Right atrium auricular region (tissue), 2 donors: ENCODE data around the genes VAMP4, METTL13 and TNFSF4.

GRCh38 chr1:171741690-171742288, at the start of gene VAMP4:
Gene VAMP4 (minus strand): TSS chr1:171742065.
- PRO-cap = bidirectional peak, plus-strand start at chr1:171742156, minus-strand start at chr1:171742065
- RAMPAGE, long total RNA, 2 experiments = start-site peak on the minus strand in 2 of 2 experiments, at chr1:171741943-171742049 at its widest, 27 to 100 reads per replicate

DNA sequence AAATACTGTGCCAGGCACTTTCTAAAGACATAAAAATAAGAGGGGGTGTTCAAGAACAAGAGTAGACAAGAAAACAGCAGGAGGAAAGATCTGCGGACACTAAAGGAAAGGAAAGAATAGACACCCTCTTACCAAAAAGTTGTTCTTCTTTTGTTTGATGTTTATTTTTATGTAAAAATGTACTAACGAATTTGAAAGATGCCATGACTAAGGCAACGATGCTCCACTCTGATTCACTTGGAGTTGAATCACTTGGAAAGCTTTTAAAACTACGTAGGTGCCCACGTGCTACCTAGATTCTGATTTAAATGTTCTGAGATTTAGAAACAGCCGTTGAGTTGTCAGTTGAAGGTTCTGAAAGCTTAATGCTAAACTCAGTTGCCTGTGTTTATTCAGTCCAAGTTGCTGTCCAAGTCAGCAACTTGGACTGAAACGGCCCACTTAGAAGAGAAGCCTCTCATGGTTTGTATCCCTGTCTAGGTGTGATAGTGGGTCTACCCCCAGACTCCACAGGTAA, 1.2 kb upstream of the VAMP4 start:
- PRO-cap = bidirectional peak, plus-strand start at position 333 of the sequence, minus-strand start at position 230 of the sequence
- RAMPAGE, long total RNA, 2 experiments = no peak in any of the 2 experiments

- PRO-cap = no peak
- RAMPAGE, long total RNA, 2 experiments = no peak in any of the 2 experiments
Observed at GRCh38 chr1:171762199-171762682, 19.2 kb upstream of the METTL13 start.

DNA sequence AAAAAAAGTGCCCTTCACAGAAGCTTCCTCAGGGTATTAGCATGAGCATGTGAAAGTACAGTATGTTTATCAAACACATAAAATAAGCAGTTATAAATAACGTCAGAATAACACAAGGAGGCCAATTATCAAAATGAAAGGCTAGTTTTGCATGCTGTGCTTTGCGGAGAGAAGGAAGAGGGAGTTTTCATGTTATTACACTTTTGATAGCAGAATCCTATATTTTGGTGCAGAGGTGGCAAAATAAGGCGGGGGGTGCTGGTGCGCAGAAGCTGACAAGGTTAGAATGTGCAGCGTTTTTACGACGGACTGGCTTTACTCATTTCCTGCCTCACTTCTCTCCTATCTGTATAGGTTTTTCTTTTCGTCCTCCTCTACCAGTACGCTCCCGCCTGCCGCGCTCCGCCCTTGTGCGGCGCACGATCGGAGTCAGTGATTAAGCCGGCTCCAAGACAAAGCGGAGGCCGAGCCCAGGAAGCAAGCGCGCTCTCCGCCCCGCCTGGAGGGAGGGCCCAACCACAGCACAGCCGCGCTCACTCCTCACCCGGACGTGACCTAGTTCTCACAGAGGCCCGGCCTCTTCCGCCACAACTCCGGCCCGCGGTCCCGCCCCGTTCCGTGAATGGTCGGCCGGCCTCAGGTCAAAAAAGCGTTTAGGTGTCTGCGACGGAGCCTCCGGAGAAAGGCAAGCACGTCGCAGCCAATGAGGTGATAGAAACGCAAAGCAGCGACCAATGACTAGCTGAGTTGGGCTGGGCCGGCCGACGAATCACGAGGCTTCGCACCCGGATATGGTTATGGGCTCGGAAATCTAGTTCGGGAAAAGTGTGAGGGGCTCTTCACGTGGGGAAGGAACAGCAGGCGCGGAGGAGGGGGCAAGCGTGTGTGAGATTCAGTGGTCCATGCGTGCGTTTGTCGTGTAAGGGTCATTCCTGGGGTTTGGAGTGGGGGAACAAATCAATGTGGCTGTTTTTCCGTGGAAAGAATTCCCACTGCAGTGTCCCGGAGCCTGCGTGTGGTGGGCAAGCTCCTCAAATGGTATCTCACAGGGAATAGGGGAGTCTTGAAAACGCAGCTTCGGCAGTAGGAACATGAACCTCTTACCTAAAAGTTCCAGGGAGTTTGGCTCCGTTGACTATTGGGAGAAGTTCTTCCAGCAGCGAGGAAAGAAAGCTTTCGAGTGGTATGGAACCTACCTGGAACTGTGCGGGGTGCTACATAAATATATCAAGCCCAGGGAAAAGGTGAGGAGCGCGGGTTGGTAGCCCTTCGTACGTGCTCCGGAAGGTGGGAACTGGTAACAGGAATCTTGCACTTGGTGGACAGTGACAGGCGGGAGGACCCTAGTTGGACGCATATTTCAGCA, at the start of gene METTL13:
Gene METTL13 (plus strand): TSS at position 784 of the 1,366 bp plus-strand sequence.
- PRO-cap = bidirectional peak, plus-strand start at position 819 of the sequence, minus-strand start at position 410 of the sequence
- RAMPAGE, long total RNA, 2 experiments = start-site peak on the plus strand in 2 of 2 experiments, centred at positions 805 to 825 of the sequence, 26 to 33 reads per replicate

DNA sequence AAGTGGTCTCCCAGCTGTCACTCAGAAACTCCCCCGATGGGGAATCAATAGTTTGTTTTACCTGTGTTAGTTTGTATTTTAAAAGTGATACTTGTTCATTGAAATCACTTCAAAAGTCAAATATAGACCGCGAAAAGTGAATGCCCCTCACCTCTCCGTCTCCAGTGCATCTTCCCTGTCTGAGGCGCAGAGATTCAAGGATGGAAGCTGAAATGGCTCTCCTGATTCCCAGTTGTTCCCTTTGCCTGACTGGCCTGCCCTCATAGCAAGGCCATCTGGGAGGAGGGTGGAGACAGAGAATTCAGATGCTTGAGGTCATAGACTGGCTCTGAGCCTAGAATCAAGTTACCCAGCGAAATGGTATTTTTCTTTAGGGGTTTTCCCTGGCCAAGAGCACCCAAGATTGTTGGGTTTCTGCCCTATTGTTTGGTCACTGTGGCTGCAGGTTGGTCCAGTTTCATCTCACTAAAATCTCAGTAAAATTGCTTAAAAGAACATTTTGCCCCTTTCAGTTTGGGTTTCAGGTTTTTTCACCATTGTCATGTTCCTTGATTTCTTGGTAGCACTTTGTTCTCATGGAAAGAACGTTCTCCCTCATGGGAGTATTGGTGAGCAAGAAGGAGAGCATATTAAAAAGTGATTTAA, 7.2 kb downstream of the METTL13 start:
- PRO-cap = no peak
- RAMPAGE, long total RNA, 2 experiments = no peak in any of the 2 experiments

- PRO-cap = no peak
- RAMPAGE, long total RNA, 2 experiments = no peak in any of the 2 experiments
Observed at GRCh38 chr1:171805526-171805756, 24.0 kb downstream of the METTL13 start.

DNA sequence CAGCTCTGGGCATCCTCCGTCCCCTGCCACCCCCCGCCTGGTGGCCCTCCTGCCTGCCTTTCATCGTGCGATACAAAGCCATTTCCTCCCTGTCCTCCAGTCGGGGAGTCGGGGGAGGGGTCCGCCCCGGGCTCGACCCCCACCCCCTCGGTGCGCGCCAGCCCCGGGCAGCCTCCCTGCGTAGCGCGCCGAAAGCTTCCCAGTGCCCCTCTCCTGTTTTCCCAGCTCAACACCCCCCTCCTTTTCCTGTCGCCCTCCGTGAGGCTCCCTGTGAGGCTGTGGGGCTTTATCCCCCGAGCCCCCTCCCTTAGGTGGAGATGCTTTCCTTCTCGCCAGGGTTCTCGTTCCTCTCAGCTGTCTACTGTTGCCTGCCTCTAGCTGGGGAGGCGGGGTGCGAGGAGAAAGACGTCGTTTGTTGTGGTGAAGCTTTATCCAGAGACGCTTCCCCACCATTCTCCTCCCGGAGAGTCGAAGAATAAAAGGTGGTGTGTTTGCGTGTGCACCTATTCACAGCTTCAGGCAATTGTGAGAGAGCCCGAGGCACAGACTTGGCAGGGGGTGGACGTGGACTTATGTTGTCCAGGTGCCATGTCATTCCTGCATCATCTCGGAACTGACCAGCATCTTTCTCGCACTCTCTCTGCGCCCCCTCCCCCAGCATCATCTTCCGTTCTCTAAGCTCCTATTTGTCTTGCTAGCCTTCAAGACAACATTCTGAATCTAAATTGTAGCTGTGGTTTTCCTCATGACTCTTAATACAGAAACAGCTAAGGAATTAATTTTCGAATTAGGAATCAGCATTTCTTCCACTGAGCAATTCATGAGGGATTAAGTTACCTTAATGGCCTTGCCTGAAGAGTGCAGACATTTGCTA, 934 bp downstream of the DNM3 start:
- PRO-cap = no peak
- RAMPAGE, long total RNA, 2 experiments = no peak in any of the 2 experiments

GRCh38 chr1:172639070-172640075, 19.5 kb upstream of the FASLG start:
- PRO-cap = no peak
- RAMPAGE, long total RNA, 2 experiments = no peak in any of the 2 experiments

DNA sequence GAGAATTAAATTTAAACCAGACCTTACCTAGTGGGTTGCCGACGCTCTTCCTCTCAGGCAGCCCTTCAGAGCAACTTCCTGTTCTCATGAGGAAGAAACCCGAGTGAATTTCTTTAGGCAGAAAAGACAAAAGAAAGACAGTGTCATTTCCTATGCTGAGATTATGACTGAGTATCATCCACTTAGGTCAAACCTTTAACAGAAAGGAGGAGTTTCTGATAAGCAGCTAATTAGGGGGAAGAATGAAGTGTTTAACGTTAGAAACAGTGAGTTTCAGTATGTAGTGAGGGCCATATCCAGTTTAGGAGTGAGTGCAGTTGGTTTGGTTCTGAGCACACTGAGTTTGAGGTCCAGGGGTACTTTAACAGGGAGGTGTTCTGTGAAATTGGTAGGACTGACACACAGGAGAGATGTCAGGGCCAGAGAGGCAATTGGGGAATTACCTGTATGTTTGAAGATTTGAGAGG, 38.7 kb downstream of the FASLG start:
- PRO-cap = no peak
- RAMPAGE, long total RNA, 2 experiments = no peak in any of the 2 experiments

- PRO-cap = no peak
- RAMPAGE, long total RNA, 2 experiments = no peak in any of the 2 experiments
Observed at GRCh38 chr1:172746245-172746667, 87.4 kb downstream of the FASLG start.

DNA sequence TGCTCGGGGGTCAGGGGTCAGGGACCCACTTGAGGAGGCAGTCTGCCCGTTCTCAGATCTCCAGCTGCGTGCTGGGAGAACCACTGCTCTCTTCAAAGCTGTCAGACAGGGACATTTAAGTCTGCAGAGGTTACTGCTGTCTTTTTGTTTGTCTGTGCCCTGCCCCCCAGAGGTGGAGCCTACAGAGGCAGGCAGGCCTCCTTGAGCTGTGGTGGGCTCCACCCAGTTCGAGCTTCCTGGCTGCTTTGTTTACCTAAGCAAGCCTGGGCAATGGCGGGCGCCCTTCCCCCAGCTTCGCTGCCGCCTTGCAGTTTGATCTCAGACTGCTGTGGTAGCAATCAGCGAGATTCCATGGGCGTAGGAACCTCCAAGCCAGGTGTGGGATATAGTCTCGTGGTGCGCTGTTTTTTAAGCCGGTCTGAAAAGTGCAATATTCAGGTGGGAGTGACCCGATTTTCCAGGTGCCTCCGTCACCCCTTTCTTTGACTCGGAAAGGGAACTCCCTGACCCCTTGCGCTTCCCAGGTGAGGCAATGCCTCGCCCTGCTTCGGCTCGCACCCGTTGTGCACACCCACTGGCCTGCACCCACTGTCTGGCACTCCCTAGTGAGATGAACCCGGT, 64.0 kb downstream of the TNFSF18 start:
- PRO-cap = no peak
- RAMPAGE, long total RNA, 2 experiments = no peak in any of the 2 experiments

GRCh38 chr1:173206655-173207628, at the start of gene TNFSF4:
Gene TNFSF4 (minus strand): TSS chr1:173207331.
- PRO-cap = unidirectional peak, minus-strand start at chr1:173207330
- RAMPAGE, long total RNA, 2 experiments = no peak in any of the 2 experiments

DNA sequence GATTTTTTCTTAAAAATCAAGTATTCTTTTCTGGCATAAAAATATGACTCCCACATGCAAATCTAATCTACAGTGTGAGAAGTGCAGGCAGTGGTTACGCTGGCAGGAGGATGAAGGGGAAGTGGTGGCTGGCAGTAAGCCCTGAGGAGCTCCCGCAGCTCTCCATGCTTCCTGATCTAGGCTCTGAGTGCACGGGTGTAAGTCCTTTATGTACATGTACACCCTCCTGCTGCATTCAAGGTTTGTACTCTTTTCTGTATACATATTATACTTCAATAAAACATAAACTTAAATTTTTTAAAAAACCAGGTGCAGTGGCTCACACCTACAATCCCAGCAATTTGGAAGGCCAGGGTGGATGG, 67.5 kb upstream of the PRDX6 start:
- PRO-cap = no peak
- RAMPAGE, long total RNA, 2 experiments = no peak in any of the 2 experiments

DNA sequence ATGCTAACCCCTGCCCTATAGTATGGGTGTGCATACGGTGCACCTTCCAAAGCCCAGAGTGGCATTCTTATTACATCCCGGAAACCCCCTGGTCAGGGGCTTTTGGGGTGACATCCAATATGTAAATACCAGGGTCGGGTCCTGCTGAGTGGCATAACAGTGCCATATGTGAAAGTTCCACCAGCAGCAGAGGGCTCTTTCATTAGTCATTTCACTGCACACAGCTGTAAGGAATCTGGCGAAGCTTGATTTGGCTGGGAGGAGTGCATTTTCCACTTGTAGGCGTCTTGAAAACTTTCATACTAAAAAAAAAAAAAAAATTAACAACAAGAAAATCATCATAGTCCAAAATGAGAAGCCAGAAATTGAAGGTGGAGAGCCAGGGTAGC, 58.8 kb upstream of the PRDX6 start:
- PRO-cap = no peak
- RAMPAGE, long total RNA, 2 experiments = no peak in any of the 2 experiments

- PRO-cap = no peak
- RAMPAGE, long total RNA, 2 experiments = no peak in any of the 2 experiments
Observed at GRCh38 chr1:173425823-173426481, 51.2 kb upstream of the PRDX6 start.

- PRO-cap = no peak
- RAMPAGE, long total RNA, 2 experiments = no peak in any of the 2 experiments
Observed at GRCh38 chr1:173439974-173440781, 37.0 kb upstream of the PRDX6 start.

- PRO-cap = no peak
- RAMPAGE, long total RNA, 2 experiments = no peak in any of the 2 experiments
Observed at GRCh38 chr1:173478458-173478849, 1.3 kb downstream of the PRDX6 start.

DNA sequence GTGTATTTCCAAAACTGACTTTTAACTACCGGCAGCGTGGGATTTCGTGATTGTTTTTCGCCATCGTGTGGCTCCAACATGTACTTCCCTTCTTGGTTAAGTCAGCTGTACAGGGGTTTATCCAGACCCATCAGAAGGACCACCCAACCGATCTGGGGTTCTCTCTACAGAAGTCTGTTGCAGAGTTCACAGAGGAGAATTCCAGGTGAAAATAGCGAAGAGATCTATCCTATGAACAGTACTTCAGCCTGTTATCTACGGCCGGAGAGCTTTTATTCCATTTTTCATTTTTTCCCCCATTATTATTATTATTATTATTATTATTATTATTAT, 435 bp upstream of the CENPL start:
- PRO-cap = no peak
- RAMPAGE, long total RNA, 2 experiments = no peak in any of the 2 experiments

DNA sequence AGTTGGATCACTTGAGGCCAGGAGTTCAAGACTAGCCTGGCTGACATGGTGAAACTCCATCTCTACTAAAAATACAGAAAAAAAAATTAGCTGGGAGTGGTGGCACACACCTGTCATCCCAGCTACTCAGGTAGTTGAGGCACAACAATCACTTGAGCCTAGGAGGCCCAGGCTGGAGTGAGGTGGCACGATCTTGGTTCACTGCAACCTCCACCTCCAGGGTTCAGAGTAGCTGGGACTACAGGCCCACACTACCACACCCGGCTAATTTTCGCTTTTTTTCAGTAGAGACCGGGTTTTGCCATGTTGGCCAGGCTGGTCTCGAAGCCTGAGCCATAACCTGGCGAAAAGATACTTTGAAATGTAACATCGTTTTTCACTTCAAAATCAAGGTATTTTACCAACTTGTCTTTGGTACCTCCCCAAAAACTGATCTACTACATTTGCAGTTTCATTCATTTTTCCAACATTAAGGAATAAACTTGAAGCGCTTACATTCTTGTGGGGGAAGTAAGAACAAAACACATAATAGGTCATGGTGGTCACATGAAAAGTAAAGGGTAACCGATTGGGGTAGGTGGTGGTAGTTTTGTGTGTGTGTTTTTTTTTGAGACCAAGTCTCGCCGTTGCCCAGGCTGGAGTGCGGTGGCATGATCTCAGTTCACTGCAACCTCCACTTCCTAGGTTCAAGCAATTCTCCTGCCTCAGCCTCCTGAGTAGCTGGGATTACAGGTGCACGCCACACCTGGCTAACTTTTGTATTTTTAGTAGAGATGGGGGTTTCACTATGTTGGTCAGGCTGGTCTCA, 6.3 kb upstream of the ZBTB37 start:
- PRO-cap = no peak
- RAMPAGE, long total RNA, 2 experiments = no peak in any of the 2 experiments

DNA sequence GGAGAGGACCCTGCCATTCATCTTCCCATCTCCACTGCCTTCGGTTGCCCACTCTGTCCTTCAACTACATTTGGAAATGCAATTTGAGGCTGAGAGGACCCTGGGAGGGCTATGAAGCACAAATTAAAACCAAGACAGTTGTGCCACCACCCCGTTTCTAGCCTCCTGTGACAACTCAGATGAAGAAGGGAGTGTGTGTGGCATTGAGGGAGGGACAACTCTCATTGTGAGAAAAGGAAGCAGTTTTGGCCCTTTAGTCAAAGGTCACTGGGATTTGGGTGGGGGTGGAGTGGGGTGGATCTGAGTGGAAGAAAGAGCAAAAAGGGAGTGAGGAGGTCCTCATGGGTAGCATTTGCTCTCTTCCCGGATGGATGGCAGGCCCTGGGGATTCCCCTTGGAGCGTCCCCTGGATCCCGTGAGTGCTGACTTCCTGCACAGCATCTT, 579 bp downstream of the SERPINC1 start:
- PRO-cap = no peak
- RAMPAGE, long total RNA, 2 experiments = no peak in any of the 2 experiments